Umbilical cord (tissue), 2 donors: Measurements from ENCODE around the genes CBL and POU2F3.

GRCh38 chr11:119125609-119126233, 4.3 kb downstream of the HINFP start:
- RAMPAGE, long total RNA = no peak

GRCh38 chr11:119205389-119206465, at the start of gene CBL:
CBL (plus strand) TSS chr11:119206339.
- RAMPAGE, long total RNA = start-site peak on the plus strand at chr11:119206294-119206420, 18 and 25 reads in 2 replicates

DNA sequence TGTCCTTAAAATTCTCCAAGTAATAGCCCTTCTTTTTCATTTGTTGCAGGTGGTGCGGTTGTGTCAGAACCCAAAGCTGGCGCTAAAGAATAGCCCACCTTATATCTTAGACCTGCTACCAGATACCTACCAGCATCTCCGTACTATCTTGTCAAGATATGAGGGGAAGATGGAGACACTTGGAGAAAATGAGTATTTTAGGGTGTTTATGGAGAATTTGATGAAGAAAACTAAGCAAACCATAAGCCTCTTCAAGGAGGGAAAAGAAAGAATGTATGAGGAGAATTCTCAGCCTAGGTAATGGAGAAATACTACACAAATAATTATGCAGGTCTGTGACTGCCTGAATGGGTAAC, 26.2 kb downstream of the CBL start:
- RAMPAGE, long total RNA = no peak

- RAMPAGE, long total RNA = no peak
Measured at GRCh38 chr11:119311999-119313055, 4.6 kb downstream of the MCAM start.

GRCh38 chr11:119334831-119335413, 595 bp downstream of the RNF26 start:
- RAMPAGE, long total RNA = no peak

DNA sequence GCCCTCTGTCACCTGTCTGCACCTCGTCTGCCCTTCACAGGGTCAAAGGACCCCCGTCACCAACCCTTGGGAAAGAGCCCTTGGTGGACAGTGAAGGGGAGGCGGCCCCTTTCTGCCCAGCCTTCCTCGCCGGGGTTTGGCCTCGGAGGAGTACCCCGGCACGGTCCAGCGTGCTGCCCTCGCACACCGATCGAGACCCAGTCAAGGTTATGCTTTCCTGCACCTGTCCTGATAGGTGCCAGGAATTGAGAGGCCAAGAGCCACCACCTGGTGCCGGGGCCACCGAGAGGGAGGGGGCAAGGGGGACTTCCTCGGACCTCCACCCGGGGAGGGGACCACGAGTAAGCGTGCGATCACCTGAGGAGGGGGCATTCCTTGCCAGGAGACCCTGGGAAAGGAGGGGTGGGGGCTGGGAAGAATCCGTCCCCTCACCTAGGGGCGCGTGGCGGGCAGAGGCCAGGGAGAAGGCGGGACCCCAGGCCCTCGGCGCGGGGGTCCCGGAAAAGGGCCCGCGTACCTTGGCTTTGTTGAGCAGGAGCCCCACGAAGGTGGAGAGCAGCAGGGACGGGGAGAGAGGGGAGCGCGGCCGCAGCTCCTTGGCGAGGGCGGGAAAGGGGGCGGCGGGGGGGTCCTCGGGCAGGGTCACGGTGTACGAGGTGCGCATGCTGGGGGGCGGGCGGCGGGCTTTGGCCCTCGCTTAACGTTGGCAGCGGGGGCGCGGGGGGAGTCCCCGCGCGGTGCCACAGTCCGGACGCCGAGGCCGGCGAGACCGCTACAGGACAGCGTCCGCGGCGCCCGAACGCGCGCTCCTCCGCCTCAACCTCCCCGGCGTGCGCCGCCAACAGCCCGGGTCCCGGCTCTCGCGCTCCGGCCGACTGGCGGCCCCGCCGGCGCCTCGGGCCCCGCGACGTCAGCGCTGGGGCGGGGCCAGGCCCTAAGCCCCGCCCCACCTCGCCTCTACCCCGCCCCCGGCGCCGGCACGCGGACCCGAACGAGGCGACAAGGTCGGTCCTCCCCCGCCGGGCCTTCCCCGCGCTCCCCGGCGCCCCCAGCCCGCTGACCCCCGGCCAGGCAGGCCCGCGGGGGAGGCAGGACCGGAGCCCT, 17.2 kb upstream of the MFRP start:
- RAMPAGE, long total RNA = no peak

DNA sequence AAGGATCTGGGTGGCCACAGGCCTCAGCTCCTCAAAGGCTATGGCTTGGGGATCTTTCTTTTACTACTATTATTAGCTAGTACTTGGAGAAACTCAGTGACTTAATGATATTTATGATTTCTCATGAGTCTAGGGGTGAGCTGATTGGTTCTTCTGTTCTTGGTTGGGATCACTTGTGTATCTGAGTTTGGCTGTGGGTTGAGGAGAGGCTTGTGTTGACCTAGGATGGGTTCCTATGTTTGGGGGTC, 80.1 kb upstream of the THY1 start:
- RAMPAGE, long total RNA = no peak

DNA sequence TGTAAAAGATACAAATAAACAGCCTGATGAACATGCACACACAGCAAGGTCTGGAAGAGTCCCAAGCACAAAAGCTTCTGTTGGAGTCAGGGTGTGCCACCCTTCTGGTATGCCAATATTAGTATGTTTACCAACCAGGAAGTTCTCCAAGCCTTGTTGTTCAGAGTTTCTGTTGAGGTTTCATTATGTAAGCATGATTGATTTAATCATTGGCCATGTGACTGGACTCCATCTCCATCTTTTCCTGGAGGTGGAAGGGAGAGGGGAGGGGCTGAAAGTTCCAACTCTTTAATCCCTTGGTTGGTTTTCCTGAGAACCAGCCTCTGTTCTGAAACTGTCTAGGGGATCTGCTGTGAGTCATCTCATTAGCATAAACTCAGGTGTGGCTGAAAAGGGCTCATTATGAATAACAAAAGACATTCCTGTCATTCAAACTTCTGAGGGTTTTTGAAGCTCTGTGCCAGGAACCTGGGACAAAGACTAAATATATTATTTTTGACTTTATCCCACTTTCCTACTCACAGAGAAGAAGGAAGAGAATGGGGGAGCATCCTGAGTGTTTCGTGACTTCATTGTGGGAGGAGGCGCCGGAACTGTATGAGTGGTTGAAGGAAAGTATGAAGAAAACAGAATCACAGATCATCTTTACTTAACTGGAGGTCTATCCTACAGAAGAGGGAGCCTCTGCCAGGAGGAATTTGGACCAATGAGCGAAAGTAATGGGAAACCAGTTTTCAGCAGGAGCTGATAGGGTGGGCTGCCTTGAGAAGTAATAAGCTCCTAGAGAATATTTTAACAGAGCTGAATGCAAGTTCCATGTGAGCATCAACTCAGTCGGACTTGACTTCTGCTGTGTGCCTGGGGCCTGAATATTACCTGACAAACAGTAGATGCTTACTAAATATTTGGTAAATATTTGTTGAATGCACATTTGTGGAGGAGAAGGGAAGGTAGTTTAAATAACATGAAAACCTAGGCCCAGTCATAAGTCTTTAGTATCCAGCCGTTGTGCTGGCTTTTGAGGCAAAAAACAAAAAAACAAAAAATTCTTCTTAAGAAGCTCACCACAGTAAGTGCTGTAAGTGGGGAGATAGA, 138.0 kb downstream of the NECTIN1 start:
- RAMPAGE, long total RNA = no peak

DNA sequence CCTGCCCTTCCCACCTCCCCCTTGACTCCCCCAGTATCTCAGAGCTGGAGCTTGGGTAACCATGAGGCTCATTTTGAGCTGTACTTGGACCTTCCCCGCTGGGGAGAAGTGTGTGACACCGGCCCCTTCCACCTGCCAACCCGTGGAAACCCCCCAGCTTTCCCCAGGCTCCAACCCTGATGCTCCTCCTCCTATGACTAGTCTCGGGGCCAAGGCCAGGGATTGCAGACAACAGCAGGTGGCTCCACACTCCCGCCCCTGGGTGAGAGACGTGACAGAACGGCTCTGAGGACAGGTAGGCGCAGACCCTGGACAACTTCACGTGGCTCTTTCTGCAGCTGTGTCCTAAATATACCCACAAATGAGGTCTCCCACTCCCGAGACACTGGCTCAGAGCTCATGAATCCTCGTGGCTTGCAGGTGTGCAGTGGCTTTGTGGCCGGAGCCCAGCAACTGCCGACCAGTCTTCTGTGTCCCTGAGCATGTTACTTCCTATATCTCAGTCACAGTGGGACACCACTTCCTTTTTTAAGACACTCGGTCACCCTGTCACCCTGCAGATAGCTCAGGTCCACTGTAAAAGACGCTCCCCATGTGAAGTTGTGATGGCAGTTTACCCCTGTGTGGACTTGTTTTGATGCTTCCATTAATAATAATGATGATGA, 55.2 kb downstream of the NECTIN1 start:
- RAMPAGE, long total RNA = no peak

DNA sequence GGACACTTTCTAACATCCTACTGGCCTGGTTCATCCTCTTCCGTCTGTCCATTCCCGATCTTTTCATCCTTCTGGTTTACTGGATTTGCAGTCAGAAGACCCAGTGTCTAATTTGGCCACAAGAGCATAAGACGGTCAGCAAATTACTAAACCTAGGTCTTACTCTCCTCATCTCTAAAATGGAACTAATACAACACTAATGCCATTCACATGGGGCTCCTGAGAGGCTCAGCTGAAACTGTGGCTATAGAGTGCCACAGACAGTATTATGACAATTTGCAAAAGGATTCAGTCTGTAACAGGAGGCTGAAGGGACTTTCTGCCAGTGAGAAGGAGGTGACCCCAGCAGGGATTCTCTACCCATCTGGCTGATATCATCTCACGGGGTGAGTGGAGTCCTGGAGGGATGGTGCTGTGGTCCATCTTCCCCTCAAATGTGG, 7.0 kb downstream of the NECTIN1 start:
- RAMPAGE, long total RNA = no peak

GRCh38 chr11:119729685-119729858, 572 bp upstream of the NECTIN1 start:
- RAMPAGE, long total RNA = no peak

DNA sequence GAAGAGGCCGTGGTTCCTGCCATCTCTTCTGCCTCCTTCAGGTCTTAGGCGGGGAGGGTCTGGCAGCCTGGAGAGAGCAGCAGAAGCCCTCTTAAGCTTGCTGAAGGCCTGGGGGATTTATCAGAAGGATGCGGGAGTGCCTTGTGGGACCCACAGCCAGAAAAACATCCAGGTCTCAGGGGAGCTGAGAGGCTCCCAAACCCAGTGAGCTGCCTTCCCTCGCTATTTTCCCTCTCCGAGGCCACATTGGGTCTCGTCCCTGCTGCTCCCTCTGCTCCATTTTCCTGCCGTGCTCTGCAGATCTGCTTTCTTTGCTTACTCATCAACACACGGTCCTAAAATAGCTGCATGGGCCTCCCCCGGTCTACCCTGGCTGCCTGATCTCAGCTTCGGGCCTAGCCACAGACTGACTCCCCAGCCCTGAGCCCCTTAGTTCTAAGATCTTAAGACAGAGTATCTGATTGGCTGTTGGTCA, 53.5 kb upstream of the NECTIN1 start:
- RAMPAGE, long total RNA = no peak

DNA sequence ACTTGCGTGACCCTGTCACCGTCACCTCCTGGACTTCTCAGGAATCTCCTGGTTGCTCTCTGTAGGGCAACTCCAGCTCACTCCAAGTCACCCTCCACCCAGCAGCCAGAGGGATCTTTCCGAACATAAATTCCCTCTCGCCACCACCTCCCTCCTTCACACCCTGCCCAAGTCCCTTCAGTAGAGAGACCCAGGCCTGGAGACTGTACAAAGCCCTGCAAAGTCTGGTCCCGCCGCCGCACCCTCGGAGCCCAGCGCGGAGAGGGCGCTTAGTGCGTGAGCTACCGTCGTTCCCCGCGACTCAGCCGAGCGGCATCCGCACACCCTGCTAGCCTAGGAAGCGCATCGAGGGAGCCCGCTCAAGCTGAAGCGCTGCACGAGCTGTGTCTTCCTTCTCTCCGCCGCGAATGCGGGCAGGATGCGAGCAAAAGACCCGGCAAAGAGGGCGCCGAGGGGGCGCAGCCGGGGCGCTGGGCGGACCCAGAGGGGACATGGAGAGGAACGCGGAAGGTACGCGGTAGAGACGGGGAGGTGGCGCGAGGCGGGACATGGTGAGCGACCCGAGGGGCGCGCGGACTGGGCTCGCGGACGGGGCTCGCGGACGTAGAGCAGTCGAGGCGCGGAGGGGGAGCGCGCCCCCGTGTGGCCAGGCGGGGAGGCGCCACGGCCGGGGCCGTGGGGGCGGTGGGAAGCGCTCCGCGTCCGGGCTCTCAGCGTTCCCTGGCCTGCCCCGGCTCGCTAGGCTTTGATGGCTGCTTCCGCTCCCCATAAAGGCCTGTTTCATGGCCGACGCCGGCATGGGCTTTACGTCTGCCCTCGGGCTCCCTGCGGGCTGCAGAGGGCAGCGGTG, 31.0 kb upstream of the TRIM29 start:
- RAMPAGE, long total RNA = no peak

DNA sequence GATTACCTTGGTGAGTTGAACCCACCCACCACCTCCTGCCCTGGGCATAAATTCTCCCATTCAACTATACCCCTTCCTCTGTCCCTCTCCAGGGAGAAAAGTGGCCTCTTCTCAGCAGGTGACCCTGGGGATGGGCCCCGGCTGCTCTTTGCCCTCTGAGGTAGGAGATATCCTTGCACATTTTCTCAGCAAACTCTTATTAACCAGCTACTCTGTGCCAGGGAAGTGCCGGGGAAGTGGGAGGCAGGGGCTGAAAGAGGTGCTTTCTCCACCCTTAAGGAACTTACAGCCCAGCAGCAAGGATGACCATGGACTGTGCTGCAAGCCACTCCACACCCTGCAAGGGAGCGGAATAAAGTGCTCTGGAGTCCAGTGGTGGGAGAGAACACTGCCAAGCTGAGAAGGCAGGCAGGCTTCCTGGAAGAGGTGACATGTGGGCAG, 22.0 kb upstream of the OAF start:
- RAMPAGE, long total RNA = no peak

GRCh38 chr11:120212598-120213209, 1.9 kb downstream of the OAF start:
- RAMPAGE, long total RNA = no peak

GRCh38 chr11:120239572-120240428, at the start of gene POU2F3:
POU2F3 (plus strand) TSS chr11:120240140.
- RAMPAGE, long total RNA = no peak

DNA sequence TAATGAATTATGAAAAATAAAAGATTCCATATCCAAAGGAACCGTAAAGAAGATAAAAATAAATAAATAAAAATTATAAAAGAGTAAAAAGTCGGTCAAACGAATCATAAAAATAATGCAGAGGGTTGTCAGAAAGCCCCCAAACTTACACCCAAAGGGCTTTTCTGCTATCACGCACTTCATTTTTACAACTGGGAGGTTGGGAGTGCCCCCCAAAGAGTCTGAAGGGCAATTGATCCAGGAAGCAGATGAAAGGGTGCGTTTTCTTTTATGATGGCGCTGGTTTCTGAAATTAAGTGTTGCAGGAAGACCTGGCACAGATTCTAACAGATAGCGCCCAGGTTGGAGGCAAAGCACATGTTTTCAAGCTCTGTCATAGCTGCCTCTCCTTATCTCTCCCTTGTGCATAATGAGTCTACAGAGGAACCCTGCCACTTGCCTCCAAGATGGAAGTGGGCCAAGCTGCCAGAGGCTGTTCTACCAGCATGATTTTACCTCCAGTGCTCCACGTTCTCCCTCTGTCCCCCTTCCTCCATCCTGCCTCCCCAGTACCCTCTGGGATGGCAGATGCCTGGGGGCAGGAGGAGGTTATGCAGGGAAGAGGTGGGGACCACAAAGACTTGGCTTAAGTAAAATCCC, 30.1 kb upstream of the TLCD5 start:
- RAMPAGE, long total RNA = no peak

DNA sequence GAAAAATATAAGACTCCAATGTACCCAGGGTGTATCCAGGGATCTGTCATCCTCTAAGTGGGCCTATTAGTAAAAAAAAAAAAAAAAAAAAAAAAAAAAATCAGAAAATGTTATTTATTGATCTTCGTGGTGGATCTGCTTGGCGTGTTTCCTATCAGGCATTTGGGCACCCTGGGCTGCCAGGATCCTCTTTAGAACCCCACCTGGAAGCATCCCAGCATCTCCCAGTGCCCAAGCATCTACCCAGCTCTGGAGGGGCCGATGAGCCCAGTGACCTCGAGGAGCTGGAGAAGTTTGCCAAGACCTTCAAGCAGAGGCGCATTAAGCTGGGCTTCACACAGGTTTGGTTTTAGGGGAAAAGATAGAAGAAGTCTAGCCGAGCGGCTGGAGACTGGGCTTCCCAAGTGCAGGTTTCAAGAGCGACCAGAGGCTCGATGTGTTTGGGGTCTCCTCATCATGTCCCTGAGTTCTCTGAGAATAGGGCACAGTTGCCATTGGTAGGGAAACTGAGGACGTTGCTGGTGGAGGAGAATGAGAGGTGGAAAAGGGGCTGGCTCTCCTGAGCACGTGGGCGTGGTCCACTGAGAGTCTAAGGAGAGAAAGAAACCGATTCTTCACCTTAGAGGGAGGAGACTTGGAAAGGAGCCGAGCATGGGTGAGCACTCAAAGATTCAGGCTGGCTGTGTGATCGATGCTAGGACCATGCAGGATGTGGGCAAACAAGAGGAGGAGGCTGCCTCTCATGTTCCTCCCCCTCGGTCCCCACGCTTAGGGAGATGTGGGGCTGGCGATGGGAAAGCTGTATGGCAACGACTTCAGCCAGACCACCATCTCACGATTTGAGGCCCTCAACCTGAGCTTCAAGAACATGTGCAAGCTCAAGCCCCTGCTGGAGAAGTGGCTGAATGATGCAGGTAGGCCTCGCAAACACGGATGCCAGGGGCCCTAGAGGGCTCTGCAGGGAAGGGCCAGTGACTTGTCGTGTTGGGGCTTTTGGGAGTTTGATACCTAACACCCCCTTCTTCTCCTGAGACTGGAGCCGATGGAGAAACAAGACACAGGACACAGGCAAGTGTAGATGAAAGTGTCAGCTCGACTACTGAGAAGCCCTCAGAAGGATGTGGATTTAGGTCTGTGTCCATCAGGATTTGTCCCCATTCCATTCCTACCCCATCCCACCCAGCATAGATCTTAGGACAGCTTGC, 19.8 kb upstream of the TLCD5 start:
- RAMPAGE, long total RNA = no peak

DNA sequence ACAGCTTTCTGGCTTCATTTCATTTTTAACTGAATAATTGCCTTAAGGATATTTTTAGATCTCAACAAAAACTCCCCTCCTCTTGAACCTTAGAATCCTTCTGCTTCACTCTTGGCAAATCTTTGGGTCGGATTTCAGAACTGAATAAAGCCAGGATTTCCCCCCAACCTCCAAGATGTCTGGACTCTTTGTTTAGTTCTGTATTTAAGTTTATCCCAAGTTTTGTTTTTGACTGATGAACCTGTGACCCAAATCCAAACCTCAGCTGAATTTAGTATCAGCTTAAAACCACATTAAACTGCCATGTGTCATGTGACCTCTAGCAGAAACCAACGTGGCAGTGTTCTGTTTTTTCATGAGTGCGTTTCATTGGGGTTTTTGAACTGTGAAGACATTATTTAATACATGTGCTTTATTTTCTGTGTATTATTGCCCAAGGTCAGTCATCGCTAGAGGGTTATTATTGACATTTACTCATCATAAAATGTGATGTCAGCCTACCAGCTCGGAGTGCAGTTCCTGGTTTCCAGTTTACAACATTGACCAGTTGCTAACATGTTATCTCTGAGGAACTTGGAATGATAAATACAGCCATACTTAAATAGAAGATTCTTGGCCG, 1.7 kb downstream of the TLCD5 start:
- RAMPAGE, long total RNA = no peak

- RAMPAGE, long total RNA = no peak
Measured at GRCh38 chr11:120427997-120428467, 83.5 kb upstream of the GRIK4 start.